Skeletal muscle cell (primary cell): ENCODE measurements around the genes COL1A1 and MRPL27.

- RRBS, result no CpG with 5 or more reads among the region's 8 CpGs
Measured at GRCh38 chr17:50037634-50038092, 18.2 kb upstream of the ITGA3 start.

DNA sequence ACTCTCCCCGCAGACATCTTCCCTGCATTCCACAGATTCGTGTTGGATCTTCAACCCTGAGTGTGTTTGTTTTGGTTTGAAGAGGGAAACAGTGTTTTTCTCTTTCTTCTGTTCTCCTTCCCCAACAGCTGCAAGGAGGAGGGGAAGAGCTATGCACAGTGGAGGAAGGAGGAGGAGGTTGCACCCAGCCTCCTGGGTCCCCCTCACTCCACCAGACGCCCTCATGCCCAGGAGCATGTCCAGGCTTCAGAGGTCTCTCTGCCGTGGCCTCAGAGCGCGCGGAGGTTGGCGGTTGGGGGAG lies 1.3 kb downstream of the ITGA3 start:
- RRBS, result no CpG with 5 or more reads among the region's 8 CpGs

- RRBS, result no CpG with 5 or more reads among the region's 20 CpGs
Measured at GRCh38 chr17:50107748-50109023, 13.0 kb downstream of the PDK2 start.

DNA sequence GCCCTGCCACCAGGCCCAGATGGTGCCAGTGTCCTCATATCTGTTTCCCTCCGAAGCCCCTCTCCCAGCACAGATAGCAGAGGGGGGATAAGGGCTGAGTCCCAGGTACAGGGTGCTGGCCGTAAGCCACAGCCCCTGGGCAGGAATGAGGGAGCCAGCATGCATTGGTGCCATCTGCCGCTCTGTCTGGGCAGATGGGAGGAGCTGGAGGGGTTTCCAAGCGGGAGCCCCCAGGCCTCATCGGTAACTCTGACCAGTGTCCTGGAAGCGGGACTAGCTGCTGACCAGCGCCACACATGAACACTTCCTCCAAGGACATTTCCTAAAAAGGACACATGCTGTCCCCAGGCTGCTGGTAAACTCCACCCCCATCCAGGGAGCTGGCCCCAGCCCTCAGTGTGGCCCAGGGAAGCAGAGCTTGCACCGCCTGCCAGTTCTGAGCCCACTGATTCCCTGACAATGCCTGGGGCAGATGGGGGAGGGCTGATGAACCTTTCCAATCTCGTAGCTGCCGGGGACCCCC lies 16.3 kb downstream of the PDK2 start:
- RRBS, result no CpG with 5 or more reads among the region's 10 CpGs

- RRBS, result no CpG with 5 or more reads among the region's 12 CpGs
Measured at GRCh38 chr17:50146504-50147272, 3.8 kb downstream of the PPP1R9B start.

- RRBS, result no CpG with 5 or more reads among the region's 6 CpGs
Measured at GRCh38 chr17:50147781-50148247, 2.7 kb downstream of the PPP1R9B start.

- RRBS, result under 1% methylated on average over 18 of the region's 83 CpGs
Measured at GRCh38 chr17:50200634-50201717, at the start of gene COL1A1. COL1A1 (minus strand) TSS chr17:50201631.

DNA sequence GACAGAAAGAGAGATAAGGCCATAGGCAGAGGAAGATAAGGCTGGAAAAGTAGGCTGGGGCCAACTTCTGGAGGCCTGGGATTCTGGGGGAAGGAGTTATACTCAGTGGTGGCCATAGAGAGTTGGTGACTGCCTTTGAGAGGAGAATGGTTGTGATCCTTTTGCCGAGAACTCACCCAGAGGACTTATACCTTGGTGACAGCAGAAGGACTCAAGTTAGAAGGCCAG lies 7.3 kb upstream of the COL1A1 start:
- RRBS, result no CpG with 5 or more reads among the region's 1 CpG

- RRBS, result no CpG with 5 or more reads among the region's 6 CpGs
Measured at GRCh38 chr17:50286054-50286576, 11.8 kb downstream of the TMEM92 start.

DNA sequence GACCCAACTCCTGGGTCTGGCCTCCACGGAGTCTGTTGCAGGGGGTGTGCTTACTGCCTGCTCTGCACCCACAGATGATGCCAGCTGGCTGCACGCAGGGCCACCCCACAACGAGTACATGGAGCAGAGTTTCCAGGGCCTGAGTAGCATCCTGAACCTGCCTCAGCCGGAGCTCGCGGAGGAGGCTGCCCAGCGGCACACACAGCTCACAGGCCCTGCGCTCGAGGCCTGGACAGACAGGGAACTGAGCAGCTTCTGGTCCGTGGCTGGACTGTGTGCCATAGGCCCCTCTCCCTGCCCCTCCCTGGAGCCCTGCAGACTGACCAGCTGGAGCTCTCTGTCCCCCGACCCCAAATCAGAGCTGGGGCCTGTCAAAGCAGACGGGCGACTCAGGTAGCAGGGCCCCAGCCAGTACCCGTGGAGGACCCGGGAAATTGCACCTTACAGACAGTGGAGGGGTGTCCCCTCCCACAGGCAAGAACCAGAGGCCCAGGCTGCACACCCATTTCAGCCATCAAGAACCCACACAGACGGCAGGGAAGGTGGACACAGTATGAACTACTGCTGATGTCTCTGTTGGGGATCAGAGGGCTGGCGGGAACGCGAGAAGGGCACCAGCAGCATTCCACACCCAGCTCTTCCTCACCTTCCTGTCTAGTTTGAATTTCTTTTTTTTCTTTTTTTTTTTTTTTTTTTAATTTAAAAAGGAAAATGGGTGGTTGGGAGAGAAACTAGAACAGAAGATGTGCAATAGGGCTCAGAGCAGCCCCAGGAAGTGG lies 12.9 kb downstream of the MRPL27 start:
- RRBS, result no CpG with 5 or more reads among the region's 19 CpGs

GRCh38 chr17:50372607-50373395 lies at the start of gene MRPL27:
MRPL27 (minus strand) TSS chr17:50373184.
- RRBS, result under 1% methylated on average over 11 of the region's 39 CpGs

GRCh38 chr17:50421188-50422246 lies 4.5 kb upstream of the ACSF2 start:
- RRBS, result no CpG with 5 or more reads among the region's 7 CpGs

DNA sequence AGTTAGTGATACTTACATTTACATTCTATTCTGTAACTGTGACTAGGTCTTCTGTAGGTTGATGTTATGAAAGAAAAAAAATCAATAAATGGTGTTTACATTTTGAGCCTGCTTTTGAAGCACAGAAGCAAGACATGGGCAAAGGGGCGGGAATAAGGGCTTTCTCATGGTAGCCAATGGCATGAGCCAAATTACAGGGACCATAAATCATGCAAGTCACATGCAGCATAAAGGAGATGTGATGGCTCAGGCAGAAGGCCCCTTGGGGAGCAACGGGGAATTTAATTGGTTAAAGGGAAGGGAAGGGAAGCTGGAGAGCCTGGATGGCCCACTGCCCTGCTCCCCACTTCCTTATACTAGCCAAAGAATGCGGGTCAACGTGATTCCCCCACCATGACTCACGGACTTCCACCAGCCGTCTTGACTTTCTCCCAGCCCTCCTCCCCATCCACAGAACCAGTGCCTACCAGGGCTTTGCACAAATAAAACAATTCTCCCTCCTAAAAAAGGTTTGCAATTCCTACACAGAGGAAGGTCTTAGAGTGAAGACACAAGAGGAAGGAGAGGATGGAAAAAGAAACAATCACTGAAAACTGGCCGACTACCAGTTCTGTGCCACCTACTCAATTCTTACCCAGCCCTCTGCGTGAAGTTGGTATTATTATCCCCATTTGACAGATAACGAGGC lies 2.2 kb upstream of the ACSF2 start:
- RRBS, result no CpG with 5 or more reads among the region's 9 CpGs

- RRBS, result no CpG with 5 or more reads among the region's 1 CpG
Measured at GRCh38 chr17:50499144-50499352, 9.2 kb upstream of the MYCBPAP start.

DNA sequence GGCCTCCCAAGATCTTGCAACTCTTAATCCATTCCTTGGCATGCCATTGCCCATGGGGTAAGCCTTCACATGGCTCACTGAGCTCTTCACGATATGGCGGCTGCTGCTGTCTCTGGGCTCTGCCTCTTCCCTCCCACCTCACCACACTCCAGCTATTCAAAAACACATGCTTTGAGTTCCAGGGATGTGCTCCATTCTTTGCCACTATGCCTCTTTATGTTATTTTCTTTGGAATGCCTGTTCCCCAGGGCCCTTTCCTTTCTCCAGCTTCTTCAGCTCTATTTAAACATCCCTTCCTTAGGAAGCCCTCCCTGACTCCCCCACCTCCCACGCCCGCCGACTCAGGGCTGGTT lies 6.6 kb downstream of the MYCBPAP start:
- RRBS, result no CpG with 5 or more reads among the region's 5 CpGs

DNA sequence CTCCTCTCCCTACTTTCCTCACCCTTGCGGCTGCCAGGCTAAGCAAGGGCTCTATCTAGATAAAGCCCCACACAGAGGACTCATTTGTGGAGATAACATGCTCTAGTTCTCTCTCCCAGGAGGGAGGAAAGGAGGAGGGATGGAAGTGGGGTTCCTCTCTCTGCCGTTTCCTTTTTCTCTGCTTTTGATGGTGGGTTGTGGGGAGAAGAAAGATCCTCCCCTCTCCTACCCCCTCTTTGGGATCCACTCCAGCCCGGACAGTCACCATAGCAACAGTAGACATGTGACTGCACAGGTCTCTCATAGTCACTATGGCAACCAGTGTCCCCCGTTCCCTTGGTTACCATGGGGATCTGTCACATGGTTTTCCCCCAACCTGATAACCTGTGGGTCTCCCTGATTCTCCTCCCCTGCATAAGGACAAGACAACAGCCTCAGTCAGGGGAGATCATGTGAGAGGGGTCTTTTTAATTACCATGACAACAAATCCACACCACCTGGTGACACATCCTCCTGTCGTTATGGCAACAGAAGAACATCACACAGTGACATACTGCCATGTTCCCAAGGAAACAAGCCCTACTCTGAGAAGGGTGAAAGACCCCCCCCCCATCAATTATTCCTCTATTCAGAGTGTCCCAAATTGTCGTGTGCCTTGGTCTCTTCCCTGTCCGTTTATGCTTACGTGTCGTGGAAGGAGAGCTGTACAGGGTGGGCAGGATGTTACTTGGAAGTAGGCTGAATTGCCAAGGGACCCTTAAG lies 5.4 kb downstream of the CACNA1G start:
- RRBS, result no CpG with 5 or more reads among the region's 9 CpGs

DNA sequence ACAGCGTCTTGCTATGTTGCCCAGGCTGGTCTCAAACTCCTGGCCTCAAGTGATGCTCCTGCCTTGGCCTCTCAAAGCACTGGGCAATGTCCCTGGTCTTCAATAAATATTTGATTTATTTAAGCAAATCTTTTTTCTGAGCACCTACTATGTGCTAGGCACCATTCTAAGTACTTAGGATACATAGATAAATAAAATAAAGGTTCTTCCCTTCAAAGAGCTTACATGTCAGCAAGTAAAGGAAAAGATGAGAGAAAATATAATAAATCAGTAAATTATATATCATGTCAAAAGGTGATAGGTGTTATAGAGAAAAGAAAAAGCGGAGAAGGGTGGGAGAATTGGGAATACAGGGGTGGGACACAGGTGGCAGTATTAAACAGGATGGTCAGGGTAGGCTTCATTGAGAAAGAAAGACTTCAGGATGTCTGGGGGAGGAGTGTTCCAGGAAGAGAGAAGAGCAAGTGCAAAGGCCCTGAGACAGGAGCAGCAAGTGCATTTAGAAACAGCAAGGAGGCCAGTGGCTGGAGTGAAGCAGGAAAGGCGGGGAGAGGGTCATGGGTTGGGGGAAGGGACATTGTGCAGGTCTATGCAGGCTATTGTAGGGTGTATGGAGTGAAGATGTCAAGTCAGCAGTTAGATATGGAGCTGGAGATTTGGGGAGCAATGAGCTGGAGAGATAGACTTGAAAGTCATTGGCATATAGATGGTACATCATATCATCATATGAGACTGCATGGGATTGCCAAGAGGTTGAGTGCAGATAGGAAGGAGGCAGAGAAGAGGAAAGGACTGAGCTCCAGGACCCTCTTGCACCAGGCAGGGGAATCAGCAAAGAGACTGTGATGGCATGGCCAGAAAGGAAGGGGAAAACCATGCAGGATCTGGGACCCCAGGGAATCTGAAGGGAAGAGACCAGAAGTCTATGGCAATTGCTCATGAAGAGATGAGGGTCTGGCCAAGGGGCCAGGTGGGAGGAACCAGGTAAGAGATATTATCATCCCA lies 11.4 kb downstream of the ABCC3 start:
- RRBS, result no CpG with 5 or more reads among the region's 3 CpGs

DNA sequence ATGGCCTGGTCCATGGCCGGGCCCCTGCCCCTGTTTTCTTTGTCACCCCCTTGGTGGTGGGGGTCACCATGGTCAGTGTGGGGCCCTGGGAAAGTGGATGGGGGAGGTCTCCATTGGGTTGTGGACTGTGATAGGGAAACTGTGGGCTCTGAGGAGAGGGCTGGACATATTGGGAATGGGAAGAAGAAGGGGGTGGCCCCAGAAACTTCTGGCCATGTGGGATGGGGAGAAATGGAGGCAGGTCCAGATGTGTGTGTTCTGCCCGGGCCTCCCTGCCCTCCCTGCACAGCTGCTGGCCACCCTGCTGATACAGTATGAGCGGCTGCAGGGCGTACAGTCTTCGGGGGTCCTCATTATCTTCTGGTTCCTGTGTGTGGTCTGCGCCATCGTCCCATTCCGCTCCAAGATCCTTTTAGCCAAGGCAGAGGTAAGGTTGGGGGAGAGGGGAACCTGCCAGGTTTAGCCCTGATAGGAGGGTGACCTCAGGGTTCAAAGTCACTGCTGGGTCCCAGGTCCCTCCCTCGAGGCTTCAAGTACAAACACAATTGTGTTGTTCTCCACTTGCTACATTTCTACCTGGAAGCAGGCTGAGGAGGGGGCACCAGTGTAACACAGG lies 22.2 kb downstream of the ABCC3 start:
- RRBS, result 80% methylated on average over 1 of the region's 9 CpGs

- RRBS, result no CpG with 5 or more reads among the region's 10 CpGs
Measured at GRCh38 chr17:50668104-50669115, 33.7 kb downstream of the ABCC3 start.

- RRBS, result no CpG with 5 or more reads among the region's 2 CpGs
Measured at GRCh38 chr17:50720399-50720821, 1.0 kb downstream of the LUC7L3 start.